Bronchus fibroblast of lung (primary cell): ENCODE data around the gene PDE7B.

DNA sequence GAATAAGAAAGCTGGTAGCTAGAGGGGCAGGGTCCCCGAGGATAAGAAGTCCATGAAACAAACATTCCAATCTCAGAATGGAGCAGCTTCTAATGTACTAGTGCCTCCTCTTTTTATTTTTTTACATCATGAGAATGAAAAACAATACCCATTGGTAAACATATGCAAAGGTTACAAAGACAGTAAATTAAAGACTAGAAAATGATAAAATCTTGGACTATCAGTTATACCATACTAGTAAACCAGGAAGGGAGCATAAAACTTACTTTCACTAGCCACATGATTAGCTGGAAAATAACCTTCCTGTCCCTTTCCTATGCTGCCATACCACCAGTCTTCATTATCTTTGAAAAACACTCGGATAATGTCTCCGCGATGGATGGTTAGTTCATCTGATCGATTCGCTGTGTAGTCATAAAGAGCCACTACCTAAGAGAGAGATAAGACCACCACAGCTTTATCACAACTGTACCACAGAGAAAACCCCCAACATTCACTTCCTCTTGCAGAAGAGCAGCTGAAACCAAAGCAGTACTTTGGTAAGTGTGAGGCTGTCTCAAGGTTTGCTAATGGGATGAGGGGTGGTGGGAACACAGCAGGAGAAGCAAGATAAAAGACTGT is 141.9 kb downstream of the MYB start:
- RAMPAGE, long total RNA, result no peak

DNA sequence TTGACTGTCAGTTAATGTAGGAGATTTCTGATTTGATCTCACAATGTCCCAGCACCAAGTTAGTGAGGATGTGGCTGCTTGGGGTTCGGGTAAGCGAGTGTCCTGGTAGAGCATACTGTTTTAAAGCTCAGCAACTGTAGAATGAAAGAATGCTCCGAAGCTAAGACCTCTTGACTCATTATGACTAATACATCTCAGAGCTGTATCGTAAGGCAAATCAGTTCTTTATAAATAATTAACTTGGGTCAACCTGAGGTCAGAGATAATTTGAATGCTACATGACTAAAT is 128.9 kb upstream of the PDE7B start:
- RAMPAGE, long total RNA, result no peak

DNA sequence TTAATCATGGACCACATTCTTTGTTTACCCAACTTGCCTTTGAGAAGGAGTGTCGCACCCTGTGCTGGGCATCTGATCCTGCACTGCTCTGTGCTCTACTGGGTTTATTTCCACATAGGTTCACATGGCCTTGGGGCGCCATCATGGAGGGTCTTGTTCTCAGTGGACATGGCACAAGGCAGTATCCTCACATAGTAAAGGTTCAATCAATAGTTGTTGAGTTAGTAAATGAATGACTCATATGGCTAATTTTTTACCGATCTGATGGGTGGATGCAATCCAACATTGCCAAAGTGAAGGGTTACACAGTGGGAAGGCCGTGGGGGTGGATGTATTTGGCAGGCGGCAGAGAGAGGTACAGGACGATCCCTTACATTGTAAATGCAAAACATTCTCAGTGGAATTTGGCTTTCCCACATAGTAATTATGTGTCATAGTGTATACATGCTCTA is 21.1 kb upstream of the PDE7B start:
- RAMPAGE, long total RNA, result no peak

- RAMPAGE, long total RNA, result no peak
These were observed at the start of gene PDE7B for GRCh38 chr6:135851406-135852386. TSS of gene PDE7B (plus strand) at chr6:135851701.

GRCh38 chr6:135905455-135906341 is 54.2 kb downstream of the PDE7B start:
- RAMPAGE, long total RNA, result no peak

GRCh38 chr6:136173384-136174331 is 76.5 kb downstream of the MTFR2 start:
- RAMPAGE, long total RNA, result no peak

- RAMPAGE, long total RNA, result no peak
These were observed 1.4 kb downstream of the BCLAF1 start for GRCh38 chr6:136288192-136288616.

- RAMPAGE, long total RNA, result no peak
These were observed 115.6 kb downstream of the MAP7 start for GRCh38 chr6:136434450-136435213.

- RAMPAGE, long total RNA, result no peak
These were observed 3.7 kb downstream of the MAP7 start for GRCh38 chr6:136546425-136547026.

GRCh38 chr6:136646978-136648005 is 97.1 kb upstream of the MAP7 start:
- RAMPAGE, long total RNA, result no peak

DNA sequence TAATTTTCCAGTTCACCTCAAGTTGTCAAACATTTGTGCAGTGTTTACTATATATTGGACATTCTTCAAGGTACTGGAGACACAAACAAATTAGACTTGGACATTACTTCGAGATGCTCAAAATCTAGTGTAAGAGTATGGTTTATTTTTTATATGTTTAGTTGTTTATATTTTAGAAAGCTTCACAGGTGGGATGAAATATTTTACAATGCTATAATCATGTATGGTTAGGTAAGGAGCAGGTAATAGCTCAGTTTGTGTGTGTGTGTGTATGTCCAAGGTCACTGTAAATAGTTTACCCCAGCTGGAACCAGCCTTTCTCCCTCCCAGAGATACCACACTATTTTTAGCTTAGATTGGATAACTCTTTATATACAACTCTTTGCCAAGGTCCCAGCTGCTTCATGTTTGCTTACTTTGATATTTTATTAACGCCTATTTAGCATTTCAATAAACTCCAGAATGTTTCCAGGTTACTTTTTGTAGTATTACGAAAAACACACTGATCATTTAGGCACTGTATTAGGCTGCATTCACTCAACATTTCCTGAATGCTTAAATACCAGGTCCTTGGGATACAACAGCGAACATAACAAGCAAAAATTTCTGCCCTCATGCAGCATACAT is 1.9 kb upstream of the PEX7 start:
- RAMPAGE, long total RNA, result no peak

GRCh38 chr6:137025780-137026095 is 19.0 kb downstream of the IL20RA start:
- RAMPAGE, long total RNA, result no peak

DNA sequence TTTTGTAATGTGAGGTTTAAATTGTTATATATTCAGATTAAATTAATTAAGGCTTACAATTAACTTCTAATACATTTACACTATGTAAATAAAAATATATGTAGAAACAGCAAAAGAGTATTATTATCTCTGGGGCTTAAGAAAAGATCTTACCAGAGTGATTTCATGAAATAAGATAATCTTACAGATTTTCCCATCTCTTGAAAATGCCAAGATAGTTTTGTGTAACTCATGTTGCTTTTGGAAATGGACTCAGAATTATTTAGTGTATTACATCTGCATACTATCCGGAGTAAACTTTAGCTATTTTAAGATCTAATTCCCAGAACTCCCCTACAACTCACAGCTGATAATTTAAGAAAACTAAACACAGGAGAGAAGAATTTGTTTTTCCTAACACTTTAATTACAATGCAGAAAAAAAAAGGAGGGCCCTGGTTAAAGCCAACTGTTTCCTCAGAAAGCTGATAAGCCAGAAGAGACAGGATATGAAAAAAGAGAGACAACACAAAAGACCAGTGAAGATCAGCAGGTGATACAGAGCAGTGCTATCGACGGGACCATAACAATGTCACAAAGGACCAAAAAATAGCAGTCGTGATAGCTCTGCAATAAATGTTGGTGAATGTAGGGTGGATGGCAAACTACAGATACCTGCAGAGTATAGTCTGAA is 6.0 kb downstream of the IFNGR1 start:
- RAMPAGE, long total RNA, result no peak

DNA sequence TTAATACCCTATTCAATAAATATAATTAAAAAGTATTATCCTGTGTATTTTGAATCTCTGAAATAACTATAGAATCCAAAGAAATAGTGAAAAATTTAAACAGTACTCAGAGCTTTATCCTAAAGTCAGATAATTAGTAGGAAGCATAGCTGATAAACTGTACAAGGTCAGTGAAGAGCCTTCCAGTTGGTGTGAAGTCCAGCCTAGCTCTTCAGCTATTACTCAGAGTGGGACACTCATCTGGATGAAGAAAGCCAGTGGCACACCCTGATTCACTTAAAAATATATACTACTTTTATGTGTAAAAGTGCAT is 3.1 kb downstream of the IFNGR1 start:
- RAMPAGE, long total RNA, result no peak

DNA sequence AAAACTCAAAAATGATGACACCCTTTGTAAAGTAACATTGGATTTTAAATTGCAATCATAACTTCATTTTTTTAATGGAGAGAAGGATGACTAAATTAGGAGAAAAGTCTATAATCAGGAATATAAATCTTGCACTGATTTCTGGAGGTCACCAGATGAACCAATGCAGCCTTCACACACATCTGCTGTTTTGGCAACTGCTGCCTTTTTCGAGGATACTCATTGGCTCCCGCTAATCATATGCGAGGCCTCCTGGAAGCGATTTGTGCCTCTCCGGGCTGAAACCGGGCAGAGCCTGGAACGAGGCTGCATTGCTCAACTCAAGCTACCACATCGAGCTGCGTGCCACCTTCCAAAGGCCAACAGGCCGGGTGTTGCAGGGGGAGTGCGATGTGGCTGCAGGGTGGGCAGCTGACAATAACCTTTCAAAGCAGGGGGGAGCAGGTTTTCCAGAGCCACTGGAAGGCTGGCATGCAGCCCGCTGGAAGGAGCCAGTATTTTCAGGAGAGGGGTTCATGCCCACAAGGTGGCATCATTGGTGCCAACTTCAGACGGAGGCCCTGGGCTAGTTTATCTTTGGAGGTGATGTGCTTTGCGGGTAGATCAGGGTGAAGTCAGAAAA is 122.5 kb upstream of the IFNGR1 start:
- RAMPAGE, long total RNA, result no peak

GRCh38 chr6:137350421-137350773 is 131.2 kb upstream of the IFNGR1 start:
- RAMPAGE, long total RNA, result no peak

GRCh38 chr6:137378054-137378315 is 116.2 kb downstream of the OLIG3 start:
- RAMPAGE, long total RNA, result no peak

- RAMPAGE, long total RNA, result no peak
These were observed 62.5 kb downstream of the OLIG3 start for GRCh38 chr6:137431672-137432065.

- RAMPAGE, long total RNA, result no peak
These were observed 177.0 kb upstream of the TNFAIP3 start for GRCh38 chr6:137690095-137690387.

- RAMPAGE, long total RNA, result no peak
These were observed 174.2 kb upstream of the TNFAIP3 start for GRCh38 chr6:137692809-137693239.